A172 (cell line): ENCODE measurements around a stretch of chr17.

GRCh38 chr17:69907384-69907628, 167.7 kb upstream of the KCNJ16 start:
- RAMPAGE, long total RNA: no peak

- RAMPAGE, long total RNA: no peak
Observed at GRCh38 chr17:70099027-70099858, 24.2 kb downstream of the KCNJ16 start.

- RAMPAGE, long total RNA: no peak
Observed at GRCh38 chr17:70104682-70105612, 29.9 kb downstream of the KCNJ16 start.

GRCh38 chr17:71163608-71163872, 957.3 kb upstream of the SOX9 start:
- RAMPAGE, long total RNA: no peak

- RAMPAGE, long total RNA: no peak
Observed at GRCh38 chr17:72119693-72120943, 702 bp upstream of the SOX9 start.

- RAMPAGE, long total RNA: no peak
Observed at GRCh38 chr17:72121340-72122337, 819 bp downstream of the SOX9 start.

GRCh38 chr17:72191871-72192257, 71.0 kb downstream of the SOX9 start:
- RAMPAGE, long total RNA: no peak

- RAMPAGE, long total RNA: no peak
Observed at GRCh38 chr17:72397888-72398313, 277.1 kb downstream of the SOX9 start.

- RAMPAGE, long total RNA: no peak
Observed at GRCh38 chr17:72400033-72400525, 279.3 kb downstream of the SOX9 start.

GRCh38 chr17:72422718-72423600, 302.1 kb downstream of the SOX9 start:
- RAMPAGE, long total RNA: start-site peak on the minus strand at chr17:72422876-72422938, 5 and 20 reads in 2 replicates

GRCh38 chr17:72444971-72445417, 324.2 kb downstream of the SOX9 start:
- RAMPAGE, long total RNA: no peak

DNA sequence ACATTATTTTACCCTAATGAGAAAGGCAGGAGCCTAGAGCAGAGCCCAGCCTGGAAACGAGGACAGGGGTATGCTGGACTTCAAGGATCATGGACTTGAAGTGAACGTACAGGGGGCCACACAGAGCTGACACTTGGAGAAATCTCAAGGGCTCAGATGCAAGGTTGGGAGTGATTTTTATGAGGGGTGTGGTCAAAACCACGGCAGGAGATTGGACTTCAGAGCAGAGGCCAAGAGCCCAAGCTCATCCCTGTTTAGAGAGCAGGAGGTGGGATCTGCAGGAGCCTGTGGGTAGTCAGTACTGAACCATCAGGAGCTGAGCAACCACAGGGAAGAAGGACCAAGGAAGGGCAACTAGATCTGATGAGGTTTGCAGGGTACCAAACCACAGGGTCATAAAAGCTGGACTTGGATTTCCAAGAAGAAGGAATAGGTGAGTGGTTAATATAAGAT, 331.6 kb downstream of the SOX9 start:
- RAMPAGE, long total RNA: no peak

GRCh38 chr17:72488999-72489757, 368.4 kb downstream of the SOX9 start:
- RAMPAGE, long total RNA: no peak

DNA sequence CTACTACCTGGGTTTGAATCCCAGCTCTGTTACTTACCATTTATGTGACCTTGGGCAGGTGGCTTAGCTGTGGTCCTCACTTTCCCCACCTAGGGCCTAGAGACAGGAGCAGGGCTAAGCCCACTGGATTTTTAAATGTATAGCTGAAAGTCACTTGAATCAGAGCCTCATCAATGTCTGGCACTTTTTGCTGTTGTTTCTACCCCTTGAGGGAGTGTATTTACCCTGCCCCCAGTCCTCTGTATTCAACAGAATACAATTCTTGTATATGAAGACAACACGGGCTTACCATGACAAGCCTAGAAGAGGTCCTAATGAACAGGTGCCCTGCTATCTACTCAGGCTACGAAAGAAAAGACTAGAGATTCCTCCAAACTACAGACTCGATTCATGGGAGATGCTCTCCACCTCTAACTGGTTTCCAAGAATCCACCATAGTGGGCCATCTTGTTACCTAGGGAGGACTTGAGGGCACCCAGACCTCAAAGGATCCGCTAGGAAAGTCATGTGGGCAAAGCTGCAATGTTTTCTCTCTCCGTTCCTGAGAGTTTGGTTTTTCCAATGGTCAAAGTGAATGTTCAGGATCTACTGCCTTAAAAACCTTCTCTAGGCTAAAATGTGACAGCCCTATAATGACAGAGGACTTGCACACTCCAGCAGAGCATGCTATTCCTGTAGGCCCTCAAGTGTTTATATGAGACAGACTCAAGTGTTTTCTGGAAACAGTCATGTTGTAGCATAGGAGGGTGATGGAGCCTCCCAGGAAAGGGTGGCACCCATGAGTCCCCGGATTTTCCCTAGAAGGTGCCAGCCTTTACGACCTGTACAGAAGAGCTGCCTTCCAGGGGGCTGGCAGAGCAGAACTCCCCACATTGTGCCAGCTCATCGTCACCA, 437.4 kb downstream of the SOX9 start:
- RAMPAGE, long total RNA: no peak

DNA sequence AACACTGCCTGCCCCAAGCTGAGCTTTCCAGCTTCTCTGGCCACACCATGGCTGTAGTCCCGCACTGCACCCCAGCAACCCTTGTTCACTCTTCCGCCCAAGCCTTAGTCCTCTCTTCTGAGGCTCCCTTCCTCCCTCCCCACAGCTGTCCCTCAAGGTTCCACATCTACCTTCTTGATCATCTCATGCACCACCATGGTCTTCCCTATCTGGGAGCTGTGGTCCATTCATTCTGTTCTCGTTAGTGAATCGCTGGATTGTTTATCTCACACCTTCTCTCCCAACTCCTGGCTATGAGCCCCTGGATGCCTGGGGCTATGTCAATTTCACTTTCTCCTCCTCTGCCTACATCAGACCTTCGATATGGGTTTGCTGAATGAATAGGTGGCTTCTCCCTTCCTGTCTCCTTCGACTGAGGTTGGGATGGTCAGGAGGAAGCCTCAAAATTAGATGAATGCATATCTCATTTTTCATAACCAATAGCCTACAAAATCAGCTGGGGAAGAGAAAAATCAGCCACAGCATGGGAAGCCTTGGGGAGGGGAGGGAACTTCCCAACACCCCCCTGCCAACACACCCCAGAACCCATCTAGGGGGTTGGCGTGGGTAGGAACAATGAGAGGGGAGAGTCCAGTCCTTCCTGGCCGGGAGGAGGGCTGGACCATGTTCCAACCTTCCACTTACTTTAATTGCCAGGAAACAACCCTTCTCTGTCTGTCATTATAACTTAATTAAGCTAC, 446.6 kb downstream of the SOX9 start:
- RAMPAGE, long total RNA: no peak

DNA sequence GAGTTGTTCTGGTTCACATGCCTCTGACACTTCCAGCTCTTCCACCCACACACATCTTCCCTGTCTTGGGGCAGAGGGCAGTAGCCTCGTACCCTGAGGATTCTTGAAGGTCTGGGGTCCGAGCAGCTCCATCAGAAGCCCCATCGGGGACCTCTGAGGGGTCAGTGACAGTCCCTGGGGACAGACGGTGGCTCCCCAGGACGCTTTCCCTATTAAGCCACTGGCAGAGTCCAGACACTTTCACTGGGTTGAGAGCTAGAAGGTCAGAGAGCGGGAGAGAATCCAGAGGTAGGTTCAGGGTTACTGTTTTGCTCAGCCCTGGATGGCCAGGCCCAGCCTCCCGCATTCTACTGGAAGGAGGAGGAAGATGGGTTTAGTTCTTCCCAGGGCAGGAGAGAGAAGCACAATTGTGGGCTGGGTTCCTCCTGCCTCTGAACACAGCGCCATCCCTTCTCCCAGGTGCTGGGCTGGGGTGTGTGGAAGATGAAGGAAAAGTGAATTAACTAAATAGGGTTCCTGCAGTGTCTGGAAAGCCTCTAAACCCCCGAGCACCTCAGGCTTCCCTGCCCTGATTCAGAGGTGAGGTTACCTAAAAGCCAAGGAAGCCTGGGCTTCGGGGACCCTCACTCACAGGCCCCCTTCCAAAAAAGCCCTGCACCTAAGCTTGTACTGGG, 452.8 kb downstream of the SLC39A11 start:
- RAMPAGE, long total RNA: no peak

DNA sequence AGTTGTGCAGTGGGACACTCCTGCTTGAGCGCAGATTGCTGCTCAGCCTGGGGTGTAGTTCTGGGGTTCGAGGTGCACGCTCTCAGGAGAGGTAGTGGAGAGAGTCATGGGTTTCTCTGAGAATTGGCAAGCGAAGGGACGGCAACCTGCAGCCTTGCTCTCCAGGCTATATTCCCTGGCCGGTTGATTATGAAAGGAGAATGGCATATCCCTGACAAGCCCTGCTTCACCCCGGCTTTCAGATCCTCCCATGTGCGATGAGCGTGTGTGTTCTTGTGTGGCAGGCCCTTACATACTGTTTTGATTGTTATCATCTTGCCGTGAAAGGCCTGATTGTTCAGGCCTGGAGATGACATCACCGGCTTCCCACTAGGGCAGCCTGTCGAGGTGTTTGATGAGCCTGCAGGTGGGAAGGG, 431.2 kb downstream of the SLC39A11 start:
- RAMPAGE, long total RNA: no peak

- RAMPAGE, long total RNA: no peak
Observed at GRCh38 chr17:72794807-72795065, 297.8 kb downstream of the SLC39A11 start.

GRCh38 chr17:72873684-72874172, 218.8 kb downstream of the SLC39A11 start:
- RAMPAGE, long total RNA: no peak

- RAMPAGE, long total RNA: no peak
Observed at GRCh38 chr17:72885839-72886720, 206.4 kb downstream of the SLC39A11 start.